ENCODE results near the gene EBI3.

GRCh38 chr19:3670000-3670558, 30.2 kb downstream of the PIP5K1C start:
- CAGE, long polyA plus RNA: no peak
- RRBS: 25% methylated on average over 2 of the region's 25 CpGs

DNA sequence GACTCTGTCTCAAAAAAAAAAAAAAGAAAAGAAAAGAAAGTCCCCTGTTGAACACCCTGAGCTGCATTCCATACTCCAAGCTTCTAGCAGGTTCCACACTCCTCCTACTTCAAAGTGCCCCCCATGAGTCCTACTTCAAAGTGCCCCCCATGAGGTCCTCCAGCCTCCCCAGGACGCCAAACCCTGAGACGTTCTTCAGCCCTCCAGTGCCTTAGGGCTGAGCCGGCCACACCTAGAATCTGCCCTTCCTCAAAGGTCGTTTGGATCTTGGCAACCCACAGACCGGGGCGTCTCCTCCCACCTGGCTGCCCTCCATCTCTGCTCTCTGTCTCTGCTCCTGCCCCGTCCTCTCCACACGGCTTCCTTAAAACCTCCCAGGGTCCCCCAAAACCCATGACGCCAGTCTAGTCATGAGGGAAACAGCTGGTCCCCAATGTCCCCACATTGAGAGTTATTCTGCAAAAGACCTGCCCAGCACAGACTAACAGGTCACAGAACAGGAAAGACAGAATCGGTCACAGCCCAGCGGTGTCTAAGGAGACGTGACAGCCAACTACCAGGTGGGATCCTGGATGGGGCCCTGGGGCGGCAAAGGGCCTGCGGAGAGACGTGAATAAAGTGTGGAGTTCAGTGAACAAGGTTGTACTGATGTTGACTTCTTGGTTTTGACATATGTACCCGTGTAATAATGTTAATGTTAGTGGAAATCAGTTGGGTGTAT, 4.9 kb downstream of the TJP3 start:
- CAGE, long polyA plus RNA: no peak
- RRBS: 2% methylated on average over 3 of the region's 16 CpGs

DNA sequence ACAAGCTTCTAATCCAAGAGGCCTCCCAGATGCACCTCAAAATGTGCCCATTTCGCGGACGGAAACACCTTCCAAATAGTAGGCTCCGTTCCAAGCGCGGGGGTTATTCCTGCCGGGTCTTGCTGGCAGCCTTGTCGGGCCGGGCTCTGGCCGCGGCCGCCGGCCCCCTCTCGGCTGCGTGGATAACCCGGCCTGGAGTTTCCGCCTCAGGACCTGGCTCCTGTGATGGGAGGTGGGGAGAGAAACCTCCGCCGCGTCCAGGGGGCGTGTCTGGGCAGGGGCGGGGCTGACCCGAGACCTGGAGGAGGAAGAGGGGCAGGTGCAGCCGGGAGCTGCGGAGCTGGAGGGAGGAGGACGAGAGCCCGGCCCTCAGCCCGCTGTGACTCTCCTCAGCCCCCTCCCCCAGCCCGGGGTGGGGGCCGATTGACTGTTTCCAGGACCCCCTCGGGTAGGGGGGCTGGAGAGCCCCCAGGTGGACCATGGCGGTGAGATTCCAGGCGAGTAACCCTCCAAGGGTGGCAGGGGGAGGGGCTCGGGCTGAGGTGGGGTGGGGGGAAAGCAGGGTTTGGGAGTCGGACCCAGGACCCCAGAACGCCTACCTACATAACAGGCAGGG, 13.3 kb downstream of the TJP3 start:
- CAGE, long polyA plus RNA: no peak
- RRBS: 8% methylated on average over 6 of the region's 36 CpGs

DNA sequence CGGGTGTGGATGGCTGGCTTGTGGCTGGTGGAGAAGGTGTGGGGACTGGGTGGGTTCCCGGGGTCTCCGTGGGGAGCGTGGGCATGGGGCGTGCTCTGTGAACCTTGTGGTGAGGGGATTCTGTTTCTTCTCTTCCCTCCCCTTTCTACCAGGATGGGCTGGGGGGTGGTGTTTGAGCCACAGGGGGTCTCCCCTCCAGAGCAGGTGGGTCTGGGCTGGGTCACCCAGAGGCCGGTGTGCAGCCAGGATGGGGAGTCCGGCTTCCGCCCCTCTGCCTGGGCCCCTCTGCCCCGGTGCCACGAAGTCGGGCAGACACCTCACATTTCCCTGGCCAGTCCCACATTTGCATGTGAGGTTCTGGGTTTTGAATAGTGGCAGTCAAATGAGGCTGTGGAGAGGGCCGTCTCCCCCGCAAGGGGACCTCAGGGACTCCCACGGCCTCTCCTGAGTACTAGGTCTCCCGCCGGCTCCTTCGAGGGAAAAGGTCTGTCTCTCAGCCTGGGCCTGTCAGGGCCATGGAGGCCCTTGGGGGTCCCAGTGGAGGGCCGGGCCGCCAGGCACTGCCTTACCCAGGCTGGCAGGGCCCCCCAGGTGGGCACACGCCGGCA, 24.1 kb upstream of the MATK start:
- CAGE, long polyA plus RNA: no peak
- RRBS: 48% methylated on average over 8 of the region's 21 CpGs

DNA sequence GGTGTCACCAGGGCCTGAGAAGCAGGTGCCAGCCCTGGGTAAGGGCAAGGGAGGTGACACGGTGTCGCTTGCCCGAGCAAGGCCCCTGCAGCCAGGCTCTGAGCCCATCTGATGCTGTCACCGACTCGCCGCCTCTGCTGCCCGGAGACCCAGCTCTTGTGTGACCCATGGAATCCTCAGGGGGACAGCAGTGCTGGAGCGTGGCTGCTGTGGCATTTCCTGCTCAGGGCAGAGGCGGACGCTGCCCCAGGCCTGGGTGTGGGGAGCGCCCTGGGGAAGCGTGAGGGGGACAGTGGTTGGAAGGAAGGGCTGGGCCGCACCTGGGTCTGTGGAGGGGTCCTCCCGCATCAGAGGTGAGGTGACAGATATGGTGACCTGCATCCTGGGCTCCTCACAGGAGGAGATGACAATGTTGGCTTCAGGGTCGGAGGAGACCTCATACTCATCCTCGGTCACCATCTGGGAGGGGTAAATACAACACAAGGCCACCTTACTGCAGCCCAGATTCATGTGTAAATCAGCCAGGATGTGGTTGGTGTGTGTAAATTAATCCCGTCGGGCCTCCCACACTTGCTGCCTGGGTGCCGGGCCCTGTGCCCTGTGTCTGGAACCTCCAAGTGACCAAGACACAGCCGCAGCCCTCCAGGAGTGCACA, 27.4 kb upstream of the MATK start:
- CAGE, long polyA plus RNA: no peak
- RRBS: no CpG with 5 or more reads among the region's 20 CpGs

GRCh38 chr19:3821733-3822394, 35.7 kb upstream of the MATK start:
- CAGE, long polyA plus RNA: no peak
- RRBS: no CpG with 5 or more reads among the region's 47 CpGs

GRCh38 chr19:3949583-3950827, 17.1 kb downstream of the NMRK2 start:
- CAGE, long polyA plus RNA: no peak
- RRBS: 22% methylated on average over 3 of the region's 28 CpGs

- CAGE, long polyA plus RNA: no peak
- RRBS: no CpG with 5 or more reads among the region's 2 CpGs
Observed at GRCh38 chr19:3969080-3969356, 1.9 kb downstream of the DAPK3 start.

- CAGE, long polyA plus RNA: no peak
- RRBS: no CpG with 5 or more reads among the region's 21 CpGs
Observed at GRCh38 chr19:3981538-3982085, 3.7 kb downstream of the EEF2 start.

DNA sequence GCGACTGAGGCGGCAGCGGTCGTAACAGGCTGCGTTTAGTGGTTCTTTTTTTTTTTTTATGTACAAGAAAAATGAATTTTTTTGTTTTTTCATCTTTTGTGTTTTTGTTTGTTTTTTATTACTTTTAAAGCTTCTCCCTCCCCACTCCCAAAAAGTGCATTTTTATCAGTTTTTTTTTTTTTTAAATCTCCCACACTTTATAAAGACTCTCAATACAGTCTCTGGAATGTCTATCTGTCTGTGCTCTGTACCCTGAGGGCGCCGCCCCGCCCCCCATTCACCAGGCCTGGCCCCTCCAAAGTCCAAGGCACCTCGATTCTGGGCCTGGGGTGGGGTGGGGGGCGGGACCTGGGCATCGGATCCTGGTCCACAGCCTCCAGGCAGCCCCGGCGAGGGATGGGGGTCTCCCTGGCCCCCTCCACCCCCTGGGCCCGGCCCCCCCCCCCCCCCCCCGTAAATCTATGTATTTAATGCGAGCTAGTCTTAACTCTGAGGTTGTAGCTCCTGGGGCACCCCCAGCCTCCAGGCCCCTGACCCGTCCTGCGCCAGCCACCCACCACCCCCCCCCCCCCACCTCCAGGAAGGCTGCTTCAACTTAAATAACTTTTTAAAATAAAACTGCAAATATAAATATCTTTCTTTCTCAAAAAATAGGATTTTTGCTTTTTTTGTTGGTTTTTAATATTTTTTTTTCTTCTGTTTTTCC, 23.3 kb downstream of the ZBTB7A start:
- CAGE, long polyA plus RNA: no peak
- RRBS: 57% methylated on average over 4 of the region's 18 CpGs

GRCh38 chr19:4052061-4052593, 14.6 kb downstream of the ZBTB7A start:
- CAGE, long polyA plus RNA: no peak
- RRBS: 19% methylated on average over 3 of the region's 13 CpGs

- CAGE, long polyA plus RNA: no peak
- RRBS: 1% methylated on average over 33 of the region's 53 CpGs
Observed at GRCh38 chr19:4064734-4065338, 1.9 kb downstream of the ZBTB7A start.

DNA sequence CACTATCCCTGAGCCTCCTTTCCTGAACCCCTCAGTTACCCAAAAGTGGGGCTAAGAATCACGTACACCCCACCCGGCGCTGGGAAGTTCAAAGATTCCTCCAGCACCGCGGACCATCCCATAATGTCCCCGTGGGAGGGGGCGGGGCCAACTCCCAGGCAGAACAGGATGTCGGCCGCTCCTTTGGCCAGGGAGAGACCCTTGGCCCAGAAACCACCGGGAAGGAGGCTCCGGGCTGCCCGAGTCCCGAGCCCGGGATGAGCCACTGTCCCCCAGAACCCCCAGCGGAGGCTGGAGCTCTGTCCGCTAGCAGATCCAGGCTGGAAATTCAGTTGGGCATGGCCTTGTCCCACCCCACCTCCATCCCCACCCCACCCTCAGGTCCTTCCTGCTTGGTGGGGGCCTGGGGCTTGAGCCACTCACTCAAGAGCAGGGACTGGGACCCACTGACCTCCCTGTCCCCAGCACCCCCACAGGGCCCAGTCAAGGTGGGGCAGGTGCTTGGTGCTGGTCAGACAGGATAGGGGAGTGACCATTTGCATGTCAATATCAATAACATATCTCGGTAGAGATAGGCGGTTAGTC, 11.8 kb upstream of the ZBTB7A start:
- CAGE, long polyA plus RNA: no peak
- RRBS: no CpG with 5 or more reads among the region's 18 CpGs

DNA sequence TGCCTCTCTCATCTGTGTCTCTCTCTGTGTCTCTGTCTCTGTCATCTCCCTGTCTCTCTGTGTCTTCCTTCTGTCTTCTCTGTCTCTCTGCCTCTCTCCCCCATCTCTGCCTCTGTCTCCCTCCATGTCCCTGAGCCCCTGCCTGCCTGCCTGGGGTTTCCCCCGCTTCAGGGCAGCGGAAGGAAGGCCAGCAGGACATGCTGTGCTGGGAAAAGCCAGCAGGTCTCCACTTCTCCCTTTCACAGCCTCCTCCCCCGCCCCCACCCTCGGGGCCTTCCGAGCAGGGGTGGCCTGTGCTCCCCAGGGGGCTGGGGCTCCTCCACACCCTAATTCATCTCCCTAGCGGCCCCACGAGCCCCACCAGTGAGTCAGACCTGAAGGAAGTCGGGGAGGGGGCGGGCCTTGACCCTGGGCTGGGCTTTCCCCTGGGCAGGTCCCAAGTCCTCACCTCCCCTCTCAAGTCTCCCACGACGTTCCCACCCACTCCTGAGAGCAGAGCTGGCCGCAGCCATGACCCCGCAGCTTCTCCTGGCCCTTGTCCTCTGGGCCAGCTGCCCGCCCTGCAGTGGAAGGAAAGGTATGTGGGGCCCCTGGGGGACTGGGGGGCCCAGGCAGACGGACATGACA, at the start of gene EBI3:
Gene EBI3, plus strand, starts transcription at position 483 of the 627 bp plus-strand sequence.
- CAGE, long polyA plus RNA: no peak
- RRBS: no CpG with 5 or more reads among the region's 15 CpGs

GRCh38 chr19:4268152-4268947, 10.7 kb upstream of the SHD start:
- CAGE, long polyA plus RNA: no peak
- RRBS: no CpG with 5 or more reads among the region's 27 CpGs

DNA sequence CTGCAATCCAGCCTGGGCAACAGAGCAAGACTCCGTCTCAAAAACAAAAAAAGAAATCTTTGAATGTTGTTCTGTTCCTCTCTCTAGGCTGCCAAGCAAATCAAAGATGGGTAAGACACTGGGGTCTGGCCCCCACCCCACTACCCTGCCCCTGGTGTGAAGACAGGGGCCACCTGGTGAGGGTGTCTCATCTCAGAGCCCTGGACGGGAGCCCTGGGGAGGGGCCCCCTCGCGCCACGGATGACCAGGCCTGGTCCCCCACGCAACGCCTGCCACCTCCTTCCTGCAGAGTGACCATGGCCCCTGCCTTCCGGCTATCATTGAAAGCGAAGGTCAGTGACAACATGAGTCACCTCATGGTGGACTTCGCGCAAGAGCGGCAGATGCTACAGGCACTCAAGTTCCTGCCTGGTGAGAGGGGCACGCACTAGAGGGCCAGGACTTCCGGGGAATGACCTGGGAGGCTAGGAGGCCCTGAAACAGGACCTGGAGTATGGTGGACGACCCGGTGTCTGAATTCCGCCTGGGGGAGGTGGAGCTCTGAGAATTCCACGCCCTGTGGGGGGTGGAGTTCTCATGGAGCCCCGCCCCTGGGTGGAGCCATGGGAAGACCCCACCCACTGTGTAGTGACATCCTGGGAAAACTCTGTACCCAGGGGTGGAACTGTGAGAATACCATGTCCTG, 5.9 kb downstream of the FSD1 start:
- CAGE, long polyA plus RNA: no peak
- RRBS: 94% methylated on average over 3 of the region's 19 CpGs

DNA sequence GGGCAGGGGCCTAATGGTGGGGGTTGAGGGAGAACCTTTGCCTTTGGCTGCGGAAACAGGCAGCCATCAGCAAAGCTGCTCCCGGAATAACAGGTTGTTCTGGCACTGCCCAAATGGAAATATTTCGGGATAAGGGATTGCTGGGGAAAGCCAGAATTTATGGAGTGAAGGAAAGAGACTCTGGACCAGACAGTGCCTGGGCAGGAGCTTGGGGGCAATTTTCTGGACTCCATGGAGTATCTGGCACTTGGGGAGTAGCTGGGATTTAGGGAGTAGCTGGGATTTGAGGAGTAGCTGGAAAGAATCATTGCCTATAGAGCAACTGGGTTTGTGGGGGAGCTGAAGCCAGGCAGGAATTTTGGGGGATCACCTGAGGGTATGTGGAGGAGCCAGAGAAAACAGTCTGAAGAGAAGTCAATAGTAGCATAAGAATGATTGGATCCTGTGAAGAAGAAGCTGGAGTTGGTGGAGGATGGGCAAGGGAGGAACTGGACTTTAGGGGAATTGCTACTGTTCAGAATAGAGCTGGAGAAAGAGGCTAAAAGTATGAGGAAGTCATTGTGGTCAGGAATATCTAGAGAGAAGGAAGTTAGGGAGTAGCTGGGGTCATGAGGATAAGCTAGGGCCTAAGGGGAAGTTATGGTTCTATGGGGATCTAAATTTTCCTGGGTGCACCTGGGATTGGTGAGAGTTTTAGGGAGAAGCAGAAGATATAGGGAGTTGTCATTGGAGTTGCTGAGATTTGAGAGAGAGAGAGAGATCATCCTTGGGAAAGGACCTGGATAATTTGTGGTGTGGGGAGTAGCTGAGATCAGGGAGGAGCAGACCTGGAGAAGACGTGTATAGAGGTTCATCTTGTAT, 14.8 kb downstream of the FSD1 start:
- CAGE, long polyA plus RNA: no peak
- RRBS: no CpG with 5 or more reads among the region's 4 CpGs

GRCh38 chr19:4379869-4380740, 20.2 kb downstream of the SH3GL1 start:
- CAGE, long polyA plus RNA: no peak
- RRBS: no CpG with 5 or more reads among the region's 23 CpGs

- CAGE, long polyA plus RNA: no peak
- RRBS: no CpG with 5 or more reads among the region's 9 CpGs
Observed at GRCh38 chr19:4391338-4391789, 9.0 kb downstream of the SH3GL1 start.

DNA sequence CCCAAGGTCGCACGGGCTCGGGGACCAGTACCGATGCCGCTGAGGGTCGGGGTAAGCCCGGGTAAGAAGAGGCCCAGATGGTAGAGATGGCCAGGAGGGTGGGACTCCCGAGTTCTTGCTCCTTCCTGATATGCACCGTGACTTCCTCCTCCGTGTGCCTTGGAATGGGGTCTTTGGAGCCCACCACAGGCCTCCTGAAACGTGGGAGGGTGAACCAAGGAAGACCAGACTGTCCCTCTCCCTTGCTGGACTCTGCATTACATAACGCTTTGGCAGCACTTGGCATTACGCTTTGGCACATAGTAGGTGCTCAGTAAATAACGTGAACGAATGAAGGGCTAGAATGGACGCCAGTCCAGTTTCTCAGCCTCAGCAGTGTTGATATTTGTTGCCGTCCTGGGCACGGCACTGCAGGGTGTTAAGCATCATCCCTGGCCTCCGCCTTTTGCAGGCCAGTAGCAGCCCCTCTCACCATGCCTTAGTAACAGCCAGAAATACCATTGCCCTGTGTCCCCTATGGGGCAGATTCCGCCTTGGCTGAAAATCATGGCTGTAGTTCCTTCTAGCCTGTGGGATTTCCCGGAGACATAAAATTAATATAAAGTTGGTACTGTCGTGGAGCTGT, 876 bp downstream of the CHAF1A start:
- CAGE, long polyA plus RNA: no peak
- RRBS: no CpG with 5 or more reads among the region's 22 CpGs

Data from osteoblast (primary cell).